ENCODE results near the genes ENTHD1 and ADSL.

GRCh38 chr22:39299670-39300853 lies 19.4 kb downstream of the RPL3 start:
- RRBS: 26% methylated on average over 4 of the region's 32 CpGs

- RRBS: 67% methylated on average over 1 of the region's 20 CpGs
Observed at GRCh38 chr22:39306771-39307606, 12.4 kb downstream of the RPL3 start.

DNA sequence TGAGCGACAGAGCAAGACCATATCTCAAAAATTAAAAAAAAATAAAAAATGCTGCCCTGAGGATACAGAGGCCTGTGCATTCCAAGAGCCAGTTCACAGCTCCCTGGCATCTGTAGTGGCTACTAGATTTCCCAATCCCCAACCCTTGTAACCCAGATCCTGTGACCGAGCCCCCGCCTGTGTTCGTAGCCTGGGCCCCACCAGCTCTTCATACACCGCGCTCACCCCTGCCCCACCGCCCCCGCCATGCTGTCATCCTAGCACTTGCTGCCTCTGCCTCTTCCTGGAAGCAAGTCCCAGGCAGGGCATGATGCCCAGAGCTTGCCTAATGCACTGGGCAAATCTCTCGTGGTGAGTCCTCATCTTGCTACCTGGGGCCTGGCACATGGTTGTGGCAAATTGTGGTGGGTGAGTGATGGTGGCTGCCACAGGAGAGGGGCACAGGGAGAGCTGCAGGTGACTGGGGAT lies 7.1 kb downstream of the MGAT3 start:
- RRBS: no CpG with 5 or more reads among the region's 9 CpGs

DNA sequence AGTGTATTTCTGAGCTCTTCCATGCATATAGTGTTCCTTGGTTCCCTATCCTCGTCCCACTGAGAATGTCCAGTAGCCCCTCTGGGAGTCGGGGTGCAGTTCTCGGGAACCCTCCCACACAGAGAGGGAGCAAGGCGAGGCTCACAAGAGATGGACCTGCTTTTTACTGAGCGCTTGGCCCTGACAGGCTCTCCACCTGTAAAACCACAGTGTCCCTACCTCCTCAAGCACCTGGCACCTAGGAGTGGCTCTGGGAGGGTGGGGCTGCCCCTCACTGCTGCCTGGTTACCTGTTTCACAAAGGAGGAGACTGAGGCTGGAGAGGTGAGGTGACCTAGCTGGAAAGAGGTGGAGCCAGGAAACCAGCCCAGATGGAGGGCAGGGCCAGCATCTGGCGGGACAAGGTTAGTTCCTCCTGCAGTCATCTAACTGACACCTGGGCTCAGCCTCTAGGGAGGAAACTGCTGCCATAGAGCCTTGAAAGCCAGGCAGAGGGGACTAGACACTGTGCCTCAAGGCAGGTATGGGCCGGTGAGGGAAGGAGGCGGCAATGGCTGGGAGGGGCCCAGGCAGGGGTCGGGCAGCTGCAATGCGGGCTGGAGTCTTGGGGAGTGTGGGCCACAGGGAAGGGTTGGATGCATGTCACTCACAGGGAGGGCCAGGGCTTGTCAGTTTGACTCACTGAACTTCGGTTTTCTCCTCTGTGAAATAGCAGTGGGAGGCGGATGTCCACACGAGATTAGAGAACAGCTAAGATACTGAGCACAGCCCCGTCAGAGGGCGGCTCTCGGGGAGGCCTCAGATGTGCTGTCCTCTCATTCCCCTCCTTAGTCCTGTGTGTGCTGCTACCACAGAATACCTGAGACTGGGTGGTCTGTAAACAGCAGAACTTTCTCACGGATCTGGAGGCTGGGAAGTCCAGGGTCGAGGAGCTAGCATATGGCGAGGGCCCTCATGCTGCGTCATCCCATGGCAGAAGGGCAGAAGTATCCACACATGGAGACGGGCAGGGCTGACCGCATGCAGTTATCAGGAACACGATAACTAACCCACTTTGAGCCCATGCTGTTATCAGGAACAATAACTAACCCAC lies 15.9 kb downstream of the MGAT3 start:
- RRBS: no CpG with 5 or more reads among the region's 23 CpGs

DNA sequence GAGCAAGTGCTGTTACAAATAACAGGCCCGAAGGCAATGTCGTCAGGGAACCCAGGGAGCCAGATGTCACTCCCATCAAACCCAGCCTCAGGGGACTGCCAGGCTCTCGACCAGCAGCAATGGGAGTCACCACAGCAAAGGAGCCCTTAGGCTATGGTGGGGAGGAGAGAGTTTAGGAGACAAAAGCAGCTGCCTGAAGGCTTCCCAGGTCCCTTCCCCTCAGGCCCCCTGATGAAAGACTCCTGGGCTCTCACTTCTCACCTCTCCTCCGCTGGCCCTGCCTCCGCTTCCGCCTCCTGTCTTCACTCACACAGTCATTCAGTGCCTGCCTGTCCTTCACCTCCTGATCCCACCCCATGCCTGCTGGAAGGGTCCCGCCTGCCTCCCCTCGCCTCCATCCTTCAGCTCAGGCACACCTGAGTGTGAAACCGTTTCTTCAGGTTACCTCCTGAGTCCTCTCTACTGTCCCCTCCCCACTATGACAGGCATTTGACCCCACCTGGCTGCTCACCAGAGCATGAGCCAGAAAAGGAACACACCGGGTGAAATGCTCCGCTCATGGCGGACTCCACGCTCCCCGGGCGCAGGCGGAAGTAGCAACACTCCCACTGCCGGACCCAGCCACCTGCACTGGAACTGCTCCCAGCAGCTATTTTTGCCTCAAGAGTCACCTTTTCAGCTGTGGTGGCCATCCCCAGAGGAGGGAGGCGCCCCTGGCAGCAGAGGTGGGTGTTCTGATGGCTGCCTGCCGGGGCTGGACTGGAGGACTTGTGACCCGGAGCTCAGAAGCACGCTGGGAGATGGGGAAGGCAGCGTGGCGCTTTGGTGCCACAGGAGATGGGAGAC lies 4.1 kb downstream of the RPS19BP1 start:
- RRBS: 90% methylated on average over 4 of the region's 23 CpGs

GRCh38 chr22:39874916-39875361 lies 18.6 kb downstream of the ENTHD1 start:
- RRBS: no CpG with 5 or more reads among the region's 17 CpGs

- RRBS: no CpG with 5 or more reads among the region's 31 CpGs
Observed at GRCh38 chr22:39893238-39894062, at the start of gene ENTHD1. Gene ENTHD1, minus strand, starts transcription at chr22:39893760.

- RRBS: no CpG with 5 or more reads among the region's 7 CpGs
Observed at GRCh38 chr22:39937601-39938141, 22.5 kb upstream of the TMA7B start.

GRCh38 chr22:39991251-39991622 lies 3.5 kb upstream of the FAM83F start:
- RRBS: no CpG with 5 or more reads among the region's 7 CpGs

- RRBS: no CpG with 5 or more reads among the region's 5 CpGs
Observed at GRCh38 chr22:39997966-39998353, 3.2 kb downstream of the FAM83F start.

GRCh38 chr22:39998354-39998716 lies 3.6 kb downstream of the FAM83F start:
- RRBS: no CpG with 5 or more reads among the region's 6 CpGs

GRCh38 chr22:40046019-40046511 lies 51.3 kb downstream of the FAM83F start:
- RRBS: no CpG with 5 or more reads among the region's 9 CpGs

GRCh38 chr22:40054716-40055470 lies 60.1 kb downstream of the FAM83F start:
- RRBS: no CpG with 5 or more reads among the region's 14 CpGs

DNA sequence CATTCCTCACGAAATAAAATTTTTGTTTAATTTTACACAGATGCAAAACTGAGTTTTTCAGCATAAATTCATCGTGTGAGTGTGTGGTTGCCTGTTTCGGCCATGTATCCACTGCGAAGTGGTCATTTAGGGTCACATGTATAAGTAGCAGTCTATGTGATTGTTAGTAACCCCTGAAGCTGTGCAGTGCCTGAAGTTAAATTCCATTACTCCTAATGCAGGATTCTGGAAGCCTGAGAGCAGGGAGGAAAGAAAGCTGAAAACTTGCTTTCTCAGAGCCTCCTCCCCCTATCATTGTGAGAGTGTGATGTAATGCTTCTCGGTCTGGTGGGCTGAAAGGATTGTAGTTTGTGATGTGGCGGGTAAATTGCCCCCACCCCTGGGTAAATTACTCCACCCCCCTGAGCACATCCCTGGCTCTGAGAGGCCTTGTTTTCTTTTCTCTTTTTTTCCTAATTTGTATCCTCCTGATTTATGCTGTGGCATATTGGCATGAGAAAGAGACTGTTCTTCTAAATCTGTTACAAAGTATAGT lies 1.3 kb downstream of the TNRC6B start:
- RRBS: no CpG with 5 or more reads among the region's 6 CpGs

GRCh38 chr22:40182746-40183989 lies 5.4 kb downstream of the TNRC6B start:
- RRBS: no CpG with 5 or more reads among the region's 24 CpGs

- RRBS: no CpG with 5 or more reads among the region's 8 CpGs
Observed at GRCh38 chr22:40277324-40277912, 68.9 kb upstream of the ADSL start.

- RRBS: no CpG with 5 or more reads among the region's 18 CpGs
Observed at GRCh38 chr22:40289892-40290626, 56.2 kb upstream of the ADSL start.

DNA sequence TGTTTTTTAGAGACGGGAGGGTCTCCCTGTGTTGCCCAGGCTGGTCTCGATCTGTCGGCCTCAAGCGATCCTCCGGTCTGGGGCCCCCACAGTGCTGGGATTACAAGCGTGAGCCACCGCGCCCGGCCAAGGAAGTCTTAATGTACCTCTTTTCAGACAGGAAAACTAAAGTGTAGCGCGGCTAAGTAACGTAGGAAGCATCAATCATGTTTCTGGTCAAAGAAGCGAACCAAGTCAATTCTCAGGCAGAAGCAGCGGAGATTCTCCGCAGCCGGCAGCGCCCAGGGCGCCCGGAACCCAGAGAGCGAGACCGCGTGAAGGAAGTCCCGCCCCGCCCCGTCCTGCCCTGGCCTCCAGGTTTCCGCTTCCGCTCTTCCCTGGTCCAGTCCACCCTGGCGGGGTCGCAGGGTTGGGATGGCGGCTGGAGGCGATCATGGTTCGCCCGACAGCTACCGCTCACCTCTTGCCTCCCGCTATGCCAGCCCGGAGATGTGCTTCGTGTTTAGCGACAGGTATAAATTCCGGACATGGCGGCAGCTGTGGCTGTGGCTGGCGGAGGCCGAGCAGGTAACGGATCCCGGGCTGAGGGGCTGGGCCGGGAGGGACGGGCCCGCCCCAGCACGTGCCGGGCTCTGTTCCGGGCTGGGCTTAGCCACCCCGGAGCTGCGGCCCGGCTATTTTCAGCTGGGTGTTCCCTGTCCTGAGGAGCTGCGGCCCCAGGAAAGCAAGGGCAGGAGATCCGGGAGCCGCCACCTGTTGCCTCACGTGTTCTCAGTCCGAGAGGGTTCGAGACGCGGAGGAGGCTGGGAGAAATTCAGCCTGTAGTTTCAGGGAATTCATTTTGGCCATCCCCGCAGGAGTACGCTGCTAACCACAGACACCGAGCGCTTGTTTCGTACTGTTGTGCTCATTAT lies at the start of gene ADSL:
ADSL (plus strand) TSS at position 356 of the 914 bp plus-strand sequence.
- RRBS: 3% methylated on average over 12 of the region's 66 CpGs

DNA sequence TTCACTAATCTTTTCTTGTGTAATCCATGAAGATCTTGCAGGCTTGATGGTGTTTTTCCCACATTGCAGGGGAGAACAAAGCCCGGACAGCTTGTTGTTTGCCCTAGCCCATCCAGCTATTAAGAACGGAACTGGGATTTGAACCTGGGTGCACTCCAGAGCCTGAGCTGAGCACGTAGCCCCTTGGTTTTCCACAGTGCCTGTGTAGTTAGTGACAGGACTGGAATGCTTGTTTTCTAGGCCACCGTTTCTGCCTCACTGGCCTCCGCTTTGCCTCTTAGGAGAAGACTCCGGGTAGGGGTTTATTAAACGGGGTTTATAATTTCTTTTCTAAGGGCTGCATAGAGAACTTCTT lies 736 bp downstream of the ADSL start:
- RRBS: no CpG with 5 or more reads among the region's 7 CpGs

- RRBS: no CpG with 5 or more reads among the region's 4 CpGs
Observed at GRCh38 chr22:40411851-40412290, 41.5 kb downstream of the SGSM3 start.

Measured in AG04449 (cell line).